Temporal lobe (tissue), 2 donors: ENCODE measurements around the genes RALGAPA1, NKX2-8 and SSTR1.

- RAMPAGE, long total RNA: no peak
These were observed 78.3 kb upstream of the PSMA6 start for GRCh38 chr14:35213875-35214333.

GRCh38 chr14:35298539-35299101, 6.4 kb downstream of the PSMA6 start:
- RAMPAGE, long total RNA: no peak

GRCh38 chr14:35326434-35326665, 34.2 kb downstream of the PSMA6 start:
- RAMPAGE, long total RNA: no peak

DNA sequence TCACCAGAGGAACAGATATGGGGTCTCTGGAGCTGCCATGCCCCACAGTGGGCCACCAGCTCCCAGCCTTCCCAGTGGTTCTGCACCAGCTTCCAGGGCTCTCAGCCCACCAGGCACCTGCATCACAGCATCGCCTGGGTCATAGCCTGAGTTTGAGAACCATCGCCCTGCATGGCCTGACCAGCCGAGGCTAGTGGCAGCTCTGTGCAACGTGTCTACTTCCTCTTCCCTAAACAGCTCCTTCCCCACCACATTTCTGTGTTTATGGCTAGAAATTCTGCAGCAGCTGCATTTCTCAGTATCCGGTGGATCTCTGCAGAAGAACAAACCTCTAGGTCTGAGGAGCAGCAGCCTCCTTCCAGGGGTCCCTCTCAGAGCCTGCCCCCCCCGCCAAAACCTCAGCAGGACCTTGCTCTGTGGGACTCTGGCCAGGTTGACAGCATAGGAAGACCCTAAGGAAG, 47.6 kb downstream of the PSMA6 start:
- RAMPAGE, long total RNA: no peak

GRCh38 chr14:35402240-35402950, 2.2 kb downstream of the NFKBIA start:
- RAMPAGE, long total RNA: no peak

GRCh38 chr14:35405532-35406137, 1.1 kb upstream of the NFKBIA start:
- RAMPAGE, long total RNA: no peak

- RAMPAGE, long total RNA: no peak
These were observed 2.4 kb upstream of the NFKBIA start for GRCh38 chr14:35406828-35407436.

- RAMPAGE, long total RNA: no peak
These were observed 11.5 kb upstream of the NFKBIA start for GRCh38 chr14:35415847-35416581.

GRCh38 chr14:35416743-35417248, 12.2 kb upstream of the NFKBIA start:
- RAMPAGE, long total RNA: no peak

GRCh38 chr14:35808504-35809572, at the start of gene RALGAPA1:
TSS of gene RALGAPA1 (minus strand) at chr14:35809295.
- RAMPAGE, long total RNA: no peak

DNA sequence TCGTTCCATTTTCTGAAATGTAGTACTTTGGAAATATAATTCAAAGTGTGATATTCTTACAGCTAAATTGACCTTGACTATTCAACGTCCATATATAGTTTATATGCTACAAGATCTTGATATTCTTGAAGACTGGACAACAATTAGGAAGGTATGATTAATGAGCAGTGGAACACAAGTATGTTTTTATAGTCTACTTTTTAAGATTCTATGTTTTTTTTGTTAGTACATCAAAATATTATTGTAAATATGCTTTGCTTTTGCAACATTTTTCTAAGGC, 38.7 kb downstream of the BRMS1L start:
- RAMPAGE, long total RNA: no peak

GRCh38 chr14:36507078-36507759, 12.8 kb downstream of the NKX2-1 start:
- RAMPAGE, long total RNA: no peak

DNA sequence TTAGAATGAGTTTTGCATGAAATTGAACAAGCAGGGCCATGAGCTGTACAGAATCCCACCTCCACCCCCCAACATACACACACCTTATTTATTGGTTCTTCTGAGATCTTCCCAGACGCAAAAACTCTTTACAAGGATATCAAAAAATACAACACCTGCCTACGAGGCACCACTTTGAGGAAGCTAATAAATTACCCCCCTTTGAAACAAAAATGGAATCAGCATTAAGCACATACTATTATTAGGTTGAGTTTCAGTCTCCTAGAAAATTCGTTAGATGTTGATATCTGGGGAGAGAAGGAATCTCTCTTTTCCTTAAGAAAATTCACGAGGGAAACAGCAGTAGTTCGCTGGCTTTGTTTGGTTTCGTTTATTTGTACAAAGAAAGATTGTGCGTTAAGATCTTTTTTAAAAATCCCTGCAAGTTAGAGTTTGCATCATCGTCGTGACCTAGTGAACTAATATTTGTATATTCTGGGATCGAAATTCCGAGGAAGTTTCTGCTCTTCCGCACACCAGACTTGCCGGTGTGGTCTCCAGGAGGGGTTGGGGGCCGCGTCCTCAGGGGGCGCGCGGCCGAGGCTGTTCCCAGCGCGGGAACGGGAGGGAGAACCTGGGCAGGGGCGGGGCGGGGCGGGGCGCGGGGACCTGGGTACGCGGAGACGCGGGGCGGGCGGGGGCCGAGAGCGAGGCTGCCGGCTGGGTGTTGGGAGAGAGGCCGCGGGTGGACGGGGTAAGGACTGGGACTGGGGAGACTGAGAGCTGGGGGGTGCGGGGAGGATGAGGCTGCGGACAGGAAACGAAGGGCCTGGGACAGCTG, 12.1 kb downstream of the NKX2-1 start:
- RAMPAGE, long total RNA: no peak

DNA sequence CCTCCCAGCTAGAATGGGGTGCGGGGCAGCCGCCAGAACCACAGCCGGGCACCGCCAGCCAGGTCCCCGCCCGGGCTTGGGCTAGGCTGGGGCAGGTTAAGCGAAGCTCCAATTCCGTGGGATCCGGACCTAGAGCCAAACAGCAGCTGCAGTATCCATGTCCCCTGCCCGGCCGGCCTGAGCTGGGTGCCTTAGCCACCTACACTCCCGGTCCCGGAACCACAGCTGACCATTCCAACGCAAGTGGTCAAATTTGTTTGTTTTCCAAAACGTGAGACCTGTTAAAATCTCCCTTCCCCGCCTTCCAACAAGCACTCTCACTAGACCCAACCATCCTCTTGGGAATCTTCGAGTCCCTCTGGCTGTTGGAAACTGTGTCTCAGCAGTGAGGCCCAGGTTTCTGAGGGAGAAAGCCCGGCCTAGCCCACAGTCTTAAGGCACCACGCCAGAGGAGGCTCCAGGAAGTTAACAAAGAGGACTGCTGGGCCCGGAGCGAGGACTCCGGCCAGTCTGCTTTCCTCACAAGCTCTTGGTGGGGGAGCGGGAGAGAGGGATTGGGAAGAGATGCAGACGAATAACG, 5.3 kb downstream of the NKX2-1 start:
- RAMPAGE, long total RNA: no peak

DNA sequence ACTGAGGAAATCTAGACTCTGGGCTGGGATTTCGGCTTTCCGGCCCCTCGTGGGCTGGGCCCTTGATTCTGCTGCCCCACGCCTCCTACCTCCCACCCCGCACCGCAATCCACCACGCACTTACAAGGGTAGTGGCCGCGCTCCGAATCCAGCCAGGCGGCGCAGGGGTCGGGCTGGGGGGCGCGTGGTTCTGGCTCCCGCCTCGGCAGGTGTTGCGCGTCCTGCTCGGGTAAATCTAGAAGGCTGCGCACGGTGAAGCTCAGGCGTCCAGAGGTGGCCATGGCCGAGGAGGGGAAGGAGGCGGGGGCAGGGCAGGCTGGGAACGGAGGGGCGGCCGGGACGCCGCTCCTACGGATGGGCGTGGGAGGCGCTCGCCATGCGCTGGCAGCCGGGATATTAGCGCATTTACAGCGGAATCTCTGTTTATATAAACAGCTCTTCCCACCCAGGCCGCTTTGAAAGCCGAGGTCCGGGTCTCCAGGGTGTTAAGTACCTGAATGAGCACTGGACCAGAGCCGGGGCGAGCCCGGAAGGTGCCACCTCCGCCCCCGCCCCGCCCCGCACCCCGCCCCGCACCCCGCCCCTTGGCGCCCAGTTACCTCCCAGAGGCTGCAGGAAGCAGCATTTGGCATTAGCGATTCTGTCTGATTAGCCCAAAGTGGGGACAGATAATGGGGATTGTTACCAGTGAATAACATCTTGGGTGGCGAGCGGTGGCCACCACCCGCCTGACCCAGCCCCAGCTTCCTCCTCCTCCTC, at the start of gene NKX2-8:
NKX2-8 (minus strand) TSS at position 506 of the 759 bp plus-strand sequence.
- RAMPAGE, long total RNA: no peak

DNA sequence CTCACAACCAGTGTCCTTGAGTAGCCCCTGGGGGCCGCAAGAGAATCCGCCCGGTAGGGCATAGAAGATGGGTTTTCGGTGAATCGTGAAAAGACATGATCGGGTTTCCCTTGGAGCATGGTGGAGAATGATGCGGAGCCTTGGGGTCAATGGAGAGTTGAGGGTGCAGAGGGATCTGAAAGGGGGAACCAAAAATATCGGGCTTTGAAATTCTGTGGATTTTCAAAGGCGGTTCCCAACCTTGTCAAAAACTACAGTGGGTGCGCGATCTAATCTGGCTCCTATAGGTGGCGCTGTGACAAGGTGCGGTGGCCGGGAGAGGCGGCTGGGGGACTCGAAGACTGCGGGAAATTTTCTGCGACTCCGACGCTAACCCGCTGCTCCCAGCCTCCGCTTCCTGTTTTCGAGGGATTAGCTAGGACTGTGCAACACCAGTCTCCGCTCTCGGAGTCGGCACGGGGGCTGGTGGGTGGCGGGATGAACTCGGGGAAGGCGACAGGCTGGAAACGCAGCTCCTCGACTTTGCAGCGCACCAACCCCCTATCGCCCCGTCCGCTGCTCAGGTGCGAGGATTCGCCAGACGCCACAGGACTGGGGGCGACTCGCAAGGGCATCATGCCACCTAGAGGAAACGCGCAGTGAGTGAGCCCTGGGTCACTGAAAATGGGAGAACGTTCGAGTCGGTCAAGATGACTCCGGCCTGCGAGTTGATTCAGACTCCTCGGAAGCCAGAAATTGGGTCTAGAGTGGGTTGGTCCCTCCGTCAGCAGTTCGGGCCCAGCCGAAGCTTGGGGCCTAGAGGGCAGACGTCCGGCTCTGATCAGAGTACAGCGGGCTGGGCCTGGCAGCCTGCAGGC, 5.7 kb upstream of the PAX9 start:
- RAMPAGE, long total RNA: no peak

DNA sequence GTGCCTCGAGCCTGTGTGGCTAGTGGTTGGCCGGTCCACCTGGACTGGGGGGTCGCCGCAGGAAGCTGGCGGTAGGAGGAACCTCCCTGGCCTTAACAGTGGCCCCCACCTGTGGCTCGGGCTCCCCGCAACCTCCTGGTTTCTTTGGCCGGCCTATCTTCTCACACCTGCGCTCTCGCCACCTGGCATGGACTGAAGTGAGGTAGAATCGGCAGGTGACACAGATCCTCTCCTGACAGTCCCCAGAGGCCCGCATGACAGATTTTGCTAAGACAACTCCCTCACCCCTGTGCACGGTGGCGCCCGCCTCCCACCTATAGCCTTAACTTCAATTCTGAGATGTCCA, 499 bp upstream of the PAX9 start:
- RAMPAGE, long total RNA: no peak

DNA sequence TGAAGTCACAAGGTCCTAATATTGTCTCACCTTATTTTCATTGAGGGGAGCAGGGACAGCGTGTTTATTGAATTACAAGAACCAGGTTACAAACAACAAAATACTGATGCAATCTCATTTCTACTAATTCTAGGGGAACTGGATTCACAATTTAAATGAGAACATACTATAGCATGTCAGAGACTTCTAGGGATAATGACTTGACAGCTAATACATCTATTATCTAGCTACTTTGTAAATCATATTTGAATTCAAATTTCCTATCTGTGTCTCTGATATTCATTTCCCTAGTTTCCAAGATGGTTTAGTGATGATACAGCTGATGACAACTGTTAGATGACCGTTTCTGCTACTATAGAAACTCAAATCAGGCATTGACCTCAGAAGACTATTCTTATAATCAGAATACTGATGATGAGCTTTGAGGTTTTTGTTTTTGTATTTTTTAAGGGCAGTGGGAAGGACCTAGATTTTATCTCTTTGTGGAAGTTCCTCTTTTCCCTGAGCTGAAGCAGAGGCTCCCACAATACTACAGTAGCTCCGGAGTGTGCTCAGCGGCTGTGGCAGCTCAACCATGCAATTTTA, 145.3 kb downstream of the SLC25A21 start:
- RAMPAGE, long total RNA: no peak

- RAMPAGE, long total RNA: no peak
These were observed at the start of gene SSTR1 for GRCh38 chr14:38207683-38208395. TSS of gene SSTR1 (plus strand) at chr14:38207904.

DNA sequence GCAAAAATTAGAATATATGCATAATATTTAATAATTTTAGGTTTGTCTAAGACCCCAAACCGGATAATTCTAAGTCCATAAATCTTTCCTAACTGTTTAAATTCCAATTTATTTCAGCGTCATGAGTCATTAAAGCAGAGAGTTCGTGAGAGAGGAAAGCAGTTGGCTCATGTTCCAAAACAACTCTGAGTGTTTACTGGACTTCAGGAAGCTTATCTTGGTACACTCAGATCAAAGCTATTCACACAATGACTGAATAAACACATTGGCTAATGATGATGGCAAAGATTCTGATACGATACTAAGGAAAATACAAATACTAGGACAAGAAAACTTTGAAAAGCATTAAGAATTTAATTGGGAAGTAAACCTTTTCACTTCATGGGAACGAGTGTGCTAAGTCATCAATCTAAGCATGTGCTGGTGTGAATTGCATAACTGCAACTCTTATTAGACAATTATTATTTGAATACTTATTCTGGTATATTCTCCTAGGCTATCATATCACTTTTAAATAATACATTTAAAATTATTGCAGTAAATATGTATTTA, 34.8 kb upstream of the CLEC14A start:
- RAMPAGE, long total RNA: no peak